Frontal cortex (tissue), 2 donors: ENCODE measurements around a stretch of chr3.

GRCh38 chr3:26099746-26100334 is 309.9 kb downstream of the OXSM start:
- RAMPAGE, long total RNA: no peak

GRCh38 chr3:27314982-27315455 is 54.2 kb downstream of the NEK10 start:
- RAMPAGE, long total RNA: no peak

DNA sequence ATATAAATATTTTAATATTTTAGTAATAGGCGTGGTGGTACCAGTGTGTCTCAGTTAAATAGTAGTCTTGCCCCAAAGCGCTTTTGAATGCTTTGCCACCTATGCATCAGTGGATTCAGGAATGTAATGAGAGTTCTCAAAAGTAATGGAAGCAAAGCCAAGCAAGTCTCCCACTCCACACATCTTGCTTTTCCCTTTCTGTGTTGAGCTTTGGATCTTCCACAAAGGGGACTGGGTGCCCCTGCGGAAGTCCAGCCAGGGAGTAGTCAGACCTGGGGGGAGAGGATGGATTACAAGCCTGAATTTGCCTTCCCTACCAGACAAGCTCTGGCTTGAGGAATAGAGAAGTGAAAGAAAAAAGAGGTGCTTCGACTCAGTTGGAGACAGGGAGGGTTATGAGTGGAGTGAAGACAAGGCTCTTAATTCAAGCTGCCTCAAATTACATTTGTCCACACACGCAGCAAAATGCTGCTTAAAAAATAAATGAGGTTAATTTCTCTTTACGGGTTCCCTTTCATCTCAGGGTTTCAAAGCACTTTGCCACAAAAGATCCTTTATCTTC is 48.9 kb upstream of the SLC4A7 start:
- RAMPAGE, long total RNA: no peak

- RAMPAGE, long total RNA: no peak
Measured at GRCh38 chr3:27713075-27714087, 8.7 kb downstream of the EOMES start.

DNA sequence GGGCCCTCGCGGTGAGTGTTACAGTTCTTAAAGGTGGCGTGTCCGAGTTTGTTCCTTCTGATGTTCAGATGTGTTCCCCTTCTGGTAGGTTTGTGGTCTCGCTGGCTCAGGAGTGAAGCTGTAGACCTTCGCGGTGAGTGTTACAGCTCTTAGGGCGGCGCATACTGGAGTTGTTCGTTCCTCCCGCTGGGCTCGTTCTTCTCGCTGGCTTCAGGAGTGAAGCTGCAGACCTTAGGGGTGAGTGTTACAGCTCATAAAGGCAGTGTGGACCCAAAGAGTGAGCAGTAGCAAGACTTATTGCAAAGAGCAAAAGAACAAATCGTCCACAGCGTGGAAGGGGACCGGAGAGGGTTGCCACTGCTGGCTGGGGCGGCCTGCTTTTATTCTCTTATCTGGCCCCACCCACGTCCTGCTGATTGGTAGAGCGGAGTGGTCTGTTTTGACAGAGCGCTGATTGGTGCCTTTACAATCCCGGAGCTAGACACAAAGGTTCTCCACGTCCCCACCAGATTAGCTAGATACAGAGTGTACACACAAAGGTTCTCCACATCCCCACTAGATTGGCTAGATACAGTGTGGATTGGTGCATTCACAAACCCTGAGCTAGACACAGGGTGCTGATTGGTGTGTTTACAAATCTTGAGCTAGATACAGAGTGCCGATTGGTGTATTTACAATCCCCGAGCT is 41.8 kb upstream of the CMC1 start:
- RAMPAGE, long total RNA: no peak

GRCh38 chr3:28349733-28350163 is 1.1 kb upstream of the AZI2 start:
- RAMPAGE, long total RNA: no peak

GRCh38 chr3:29281837-29282001 is 848 bp downstream of the RBMS3 start:
- RAMPAGE, long total RNA: no peak

- RAMPAGE, long total RNA: no peak
Measured at GRCh38 chr3:29284350-29285036, 3.6 kb downstream of the RBMS3 start.

DNA sequence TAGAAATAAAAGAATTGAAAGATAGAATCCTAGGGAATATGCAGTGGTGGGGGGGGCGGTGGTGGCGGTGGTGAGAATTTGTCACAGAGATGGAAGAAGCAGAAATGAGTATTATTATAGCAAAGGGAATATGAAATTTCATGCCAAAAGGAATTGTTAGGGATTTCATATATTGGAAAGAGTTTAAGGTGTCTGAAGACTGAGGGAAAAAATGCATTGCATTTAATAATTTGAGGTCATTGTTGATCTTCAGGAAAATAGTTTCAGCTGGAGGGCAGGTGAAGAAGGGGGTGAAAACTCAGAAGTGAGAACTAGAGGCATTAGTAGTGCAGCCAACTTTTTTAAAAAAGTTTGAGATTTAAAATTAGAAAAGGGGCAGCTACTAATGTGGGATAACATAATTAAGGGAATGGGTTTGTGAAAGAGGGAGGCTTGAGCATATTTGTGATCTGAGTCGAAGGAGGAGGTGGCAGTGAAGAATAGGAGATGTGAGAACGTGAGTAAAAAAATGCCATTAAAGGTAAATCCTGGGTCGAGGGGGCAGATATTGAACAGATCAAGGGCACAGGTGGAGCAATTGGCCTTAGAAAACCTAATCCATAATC is 28.8 kb downstream of the RBMS3 start:
- RAMPAGE, long total RNA: no peak

DNA sequence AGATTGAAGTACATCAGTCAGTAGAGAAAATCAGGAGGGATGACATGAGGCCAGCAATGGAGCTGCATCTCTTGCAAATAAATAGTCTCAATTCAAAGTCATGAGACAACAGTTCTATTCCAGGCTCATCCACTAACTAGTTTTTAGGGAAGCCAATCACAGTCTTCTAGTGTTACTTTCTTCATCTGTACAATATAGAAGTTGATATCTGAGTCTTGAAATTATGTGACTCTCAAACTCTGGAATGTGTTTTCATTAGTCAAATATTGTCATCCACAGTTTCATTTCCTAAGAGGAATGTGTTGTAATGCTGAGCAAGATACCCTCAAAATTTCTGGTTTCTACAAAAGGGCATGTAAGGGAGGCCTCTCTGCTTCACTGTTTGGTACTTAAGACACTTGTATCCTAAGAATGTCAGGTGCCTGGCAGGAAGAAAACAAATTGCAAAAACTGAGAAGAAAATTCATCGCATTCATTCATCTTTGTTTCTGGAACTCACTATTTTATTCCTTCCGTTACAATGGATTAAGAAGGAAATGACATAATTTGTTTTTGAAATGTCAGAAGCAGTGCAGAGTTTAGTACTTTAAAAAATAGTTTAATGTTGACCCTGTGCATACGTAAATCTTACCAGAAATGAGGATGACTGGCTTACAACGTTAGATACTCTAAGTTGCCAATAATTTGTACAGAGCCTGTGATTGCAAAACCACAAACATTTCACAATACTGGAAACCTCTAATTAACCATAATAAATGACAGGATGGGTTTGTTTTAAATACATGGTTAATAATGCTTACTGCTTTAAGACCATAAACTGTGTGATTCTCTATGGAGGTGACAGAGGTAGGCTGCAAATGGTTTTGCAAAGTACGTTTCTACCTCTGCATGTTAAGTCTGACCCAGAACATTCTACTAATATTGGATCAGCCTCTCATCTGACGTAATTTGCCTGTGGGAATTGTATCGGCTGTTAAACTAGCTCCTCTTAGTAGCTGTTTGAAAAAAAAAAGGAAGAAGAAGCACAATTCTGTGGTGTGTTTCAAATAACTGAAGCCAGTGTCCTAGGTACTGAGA is 477.7 kb downstream of the RBMS3 start:
- RAMPAGE, long total RNA: no peak

DNA sequence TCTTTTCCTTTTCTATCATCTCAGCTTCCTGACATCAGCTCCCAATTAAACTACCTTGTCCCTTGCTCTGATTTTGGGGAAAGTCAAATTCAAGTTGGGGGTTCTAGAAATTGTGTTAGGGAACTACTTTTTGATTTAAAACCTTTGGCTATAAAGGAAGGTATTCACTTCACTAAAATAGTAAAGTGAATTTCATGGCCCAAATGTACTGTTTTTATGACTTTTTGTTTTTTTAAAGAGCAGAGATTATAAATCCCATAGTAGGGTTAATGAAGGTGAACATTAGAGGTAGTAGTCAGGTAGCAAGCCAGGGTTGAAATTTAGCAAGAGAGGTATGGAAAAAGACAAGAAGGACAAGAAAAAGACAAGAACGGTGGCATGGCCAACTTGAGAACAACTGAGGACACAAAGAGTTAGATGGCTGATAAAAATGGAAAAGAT is 488.0 kb downstream of the RBMS3 start:
- RAMPAGE, long total RNA: no peak

GRCh38 chr3:30453346-30453879 is 153.0 kb upstream of the TGFBR2 start:
- RAMPAGE, long total RNA: no peak

GRCh38 chr3:30598801-30599367 is 7.5 kb upstream of the TGFBR2 start:
- RAMPAGE, long total RNA: no peak

- RAMPAGE, long total RNA: no peak
Measured at GRCh38 chr3:30602771-30603445, 3.5 kb upstream of the TGFBR2 start.

GRCh38 chr3:30617441-30617896 is 11.1 kb downstream of the TGFBR2 start:
- RAMPAGE, long total RNA: no peak

DNA sequence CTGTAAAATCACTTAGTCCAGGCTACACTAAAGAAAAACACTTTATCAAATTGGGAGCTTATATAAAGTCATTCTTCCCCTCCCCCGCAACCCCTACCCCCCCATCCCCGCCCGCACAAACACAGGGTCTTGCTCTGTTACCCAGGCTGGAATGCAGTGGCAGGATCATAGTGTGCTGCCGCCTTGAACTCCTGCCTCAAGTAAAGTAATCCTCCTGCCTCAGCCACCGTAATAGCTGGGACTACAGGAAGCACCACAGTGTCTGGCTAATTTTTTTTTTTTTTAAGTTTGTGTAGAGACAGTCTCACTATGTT is 60.1 kb downstream of the TGFBR2 start:
- RAMPAGE, long total RNA: no peak

DNA sequence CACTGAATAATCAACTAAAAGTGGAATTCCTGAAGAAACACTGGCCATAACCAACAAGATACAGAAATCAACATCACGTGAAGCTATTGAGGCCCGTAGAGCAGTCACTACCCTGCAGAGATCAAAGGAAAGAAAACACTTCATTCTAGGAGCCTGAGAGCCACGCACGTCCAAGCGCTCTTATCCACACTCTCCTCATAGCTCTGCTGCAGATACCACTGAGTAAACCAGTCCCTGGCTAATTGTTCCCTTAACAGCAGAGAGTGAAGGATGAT is 270.9 kb upstream of the GADL1 start:
- RAMPAGE, long total RNA: no peak

DNA sequence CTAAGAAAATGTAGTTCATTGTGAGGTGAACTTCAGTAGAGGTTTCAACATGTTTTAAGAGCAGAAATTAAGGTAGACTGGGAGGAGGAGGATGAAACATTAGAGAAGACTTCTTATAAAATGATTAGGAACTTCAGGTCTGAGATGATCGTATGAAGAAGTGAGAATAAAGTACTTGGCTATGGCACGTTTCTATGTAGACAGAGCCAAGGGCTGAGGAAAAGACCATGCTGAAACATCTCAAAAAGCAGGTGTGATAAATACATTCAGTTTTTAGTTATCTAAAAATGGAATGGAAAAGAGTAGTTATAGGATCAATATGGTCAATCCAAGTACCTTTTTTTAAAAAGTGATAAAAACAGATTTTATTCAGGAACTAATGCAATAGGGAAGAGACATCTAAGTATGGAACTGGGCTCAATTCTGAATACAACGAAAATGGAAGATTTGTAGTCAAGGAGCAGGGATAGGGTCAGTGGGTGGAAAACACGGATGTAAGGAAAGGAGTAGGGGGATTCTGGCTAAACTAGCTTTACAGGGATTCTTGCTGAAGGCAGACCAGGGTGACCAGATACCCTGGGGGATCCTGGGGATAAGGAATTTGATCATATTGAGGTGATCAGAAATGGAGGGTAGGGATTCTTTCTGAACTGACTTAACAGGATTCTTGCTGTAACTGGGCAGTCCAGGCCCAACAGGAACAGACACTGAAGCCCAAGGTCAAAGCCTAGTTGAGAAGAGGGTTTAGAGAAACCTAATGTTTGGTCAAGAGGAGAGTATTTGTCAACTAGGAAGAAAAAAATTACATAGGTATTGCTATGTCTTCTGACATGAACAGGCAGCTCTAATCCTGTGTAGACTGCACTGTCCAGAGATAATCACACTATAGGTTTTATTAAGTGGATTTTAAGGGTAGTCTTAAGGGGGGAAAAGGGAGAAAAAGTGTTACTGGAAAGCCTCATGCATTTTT is 37.9 kb downstream of the STT3B start:
- RAMPAGE, long total RNA: no peak

DNA sequence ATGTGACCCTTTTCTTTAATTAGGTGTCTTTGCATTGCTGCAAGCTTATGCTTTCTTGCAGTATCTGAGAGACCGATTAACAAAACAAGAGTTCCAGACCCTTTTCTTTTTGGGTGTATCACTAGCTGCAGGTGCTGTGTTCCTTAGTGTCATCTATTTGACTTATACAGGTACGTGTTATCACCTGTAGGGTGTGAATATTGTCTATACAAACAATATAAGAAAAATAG is 84.1 kb downstream of the STT3B start:
- RAMPAGE, long total RNA: no peak

- RAMPAGE, long total RNA: no peak
Measured at GRCh38 chr3:31624721-31625197, 92.0 kb downstream of the STT3B start.